ENCODE results near the genes DDX55 and CCDC92.

- PRO-cap = no peak
- RAMPAGE, long total RNA, 2 experiments = no peak in any of the 2 experiments
These were observed 44.5 kb downstream of the ARL6IP4 start for GRCh38 chr12:123024780-123025535.

DNA sequence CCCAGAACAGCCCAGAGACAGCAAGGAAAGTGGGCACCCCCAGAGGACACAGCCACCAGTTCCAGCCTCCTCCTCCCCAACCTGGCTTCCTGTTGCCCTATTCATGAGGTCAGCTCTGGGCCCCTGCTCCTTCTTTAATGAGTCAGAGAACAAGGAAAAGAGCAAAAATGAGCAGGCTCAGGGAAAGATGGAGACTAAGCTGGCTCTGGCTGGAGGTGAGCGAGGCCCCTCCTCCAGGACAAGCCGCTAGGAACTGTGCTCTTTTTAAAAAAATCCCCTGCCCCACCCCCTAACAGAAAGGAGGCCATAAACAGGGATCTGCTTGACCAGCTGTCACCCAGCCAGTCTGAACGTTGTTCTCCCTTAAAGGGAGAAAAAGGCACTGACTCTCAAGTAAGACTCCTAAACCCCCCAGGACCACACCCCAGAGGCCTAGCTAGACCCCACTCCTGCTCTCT is 10.6 kb downstream of the PITPNM2 start:
- PRO-cap = no peak
- RAMPAGE, long total RNA, 2 experiments = no peak in any of the 2 experiments

GRCh38 chr12:123265009-123265363 is 6.7 kb downstream of the CDK2AP1 start:
- PRO-cap = no peak
- RAMPAGE, long total RNA, 2 experiments = no peak in any of the 2 experiments

- PRO-cap = no peak
- RAMPAGE, long total RNA, 2 experiments = no peak in any of the 2 experiments
These were observed 3.9 kb downstream of the KMT5A start for GRCh38 chr12:123387809-123388250.

GRCh38 chr12:123388251-123388875 is 4.4 kb downstream of the KMT5A start:
- PRO-cap = bidirectional peak, plus-strand start at chr12:123388554, minus-strand start at chr12:123388550; bidirectional peak, plus-strand start at chr12:123388946, minus-strand start at chr12:123388688
- RAMPAGE, long total RNA, 2 experiments = no peak in any of the 2 experiments

DNA sequence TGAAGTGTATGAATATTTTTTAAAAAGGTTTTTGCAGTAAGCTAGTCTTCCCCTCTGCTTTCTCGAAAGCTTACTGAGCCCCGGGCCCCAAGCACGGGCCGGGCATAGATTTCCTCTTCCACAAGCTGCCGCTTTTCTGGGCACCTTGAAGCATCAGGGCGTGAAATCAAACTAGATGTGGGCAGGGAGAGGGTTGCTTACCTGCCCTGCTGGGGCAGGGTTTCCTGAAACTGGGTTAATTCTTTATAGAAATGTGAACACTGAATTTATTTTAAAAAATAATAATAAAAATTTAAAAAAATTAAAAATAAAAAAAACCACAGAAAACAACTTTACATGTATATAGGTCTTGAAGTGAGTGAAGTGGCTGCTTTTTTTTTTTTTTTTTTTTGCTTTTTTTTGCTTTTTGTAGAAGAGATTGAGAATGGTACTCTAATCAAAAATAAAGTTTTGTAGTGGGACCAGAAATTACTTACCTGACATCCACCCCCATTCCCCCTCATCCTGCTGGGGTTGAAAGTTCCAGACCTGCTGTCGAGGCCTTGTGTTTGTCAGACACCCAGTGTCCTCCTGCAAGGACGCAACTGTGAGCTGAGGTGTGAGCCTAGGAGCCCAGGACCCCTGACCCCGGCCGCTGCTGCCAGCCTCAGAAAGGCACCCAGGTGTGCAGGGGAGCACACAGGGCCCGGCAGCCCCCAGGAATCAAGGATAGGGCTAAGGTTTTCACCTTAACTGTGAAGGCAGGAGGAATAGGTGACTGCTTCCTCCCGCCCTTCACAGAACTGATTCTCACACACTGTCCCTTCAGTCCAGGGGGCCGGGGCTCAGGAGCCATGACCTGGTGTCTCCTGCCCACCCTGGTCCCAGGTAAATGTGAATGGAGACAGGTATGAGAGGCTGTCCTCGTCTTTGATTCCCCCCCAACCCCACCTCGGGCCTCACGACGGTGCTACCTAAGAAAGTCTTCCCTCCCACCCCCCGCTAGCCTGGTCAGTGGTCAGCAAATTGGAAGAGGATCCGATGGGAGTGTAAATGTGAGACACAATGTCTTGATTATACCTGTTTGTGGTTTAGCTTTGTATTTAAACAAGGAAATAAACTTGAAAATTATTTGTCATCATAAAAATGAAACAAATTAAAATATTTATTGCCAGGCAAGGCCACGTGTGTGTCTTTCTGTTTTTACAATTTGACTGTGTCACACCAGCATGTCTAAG is 24.7 kb downstream of the KMT5A start:
- PRO-cap = no peak
- RAMPAGE, long total RNA, 2 experiments = no peak in any of the 2 experiments

DNA sequence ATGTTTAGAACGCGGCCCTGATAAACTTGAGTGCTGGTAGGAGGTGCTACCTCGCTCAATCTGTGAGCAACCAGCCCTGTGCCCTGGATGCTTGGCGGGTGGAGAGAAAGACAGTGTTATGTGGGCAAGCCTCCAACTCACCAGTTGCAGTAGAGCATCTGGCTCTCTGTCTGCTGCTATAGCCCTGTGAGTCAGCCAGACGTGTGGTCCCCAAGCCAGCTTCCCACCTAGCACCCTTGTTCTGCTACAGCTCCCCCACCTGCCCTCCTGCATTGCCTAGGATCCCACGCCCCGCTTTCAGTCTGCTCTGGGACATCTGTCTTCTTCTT is 13.4 kb downstream of the SNRNP35 start:
- PRO-cap = bidirectional peak, plus-strand start at position 187 of the sequence, minus-strand start outside the sequence
- RAMPAGE, long total RNA, 2 experiments = no peak in any of the 2 experiments

DNA sequence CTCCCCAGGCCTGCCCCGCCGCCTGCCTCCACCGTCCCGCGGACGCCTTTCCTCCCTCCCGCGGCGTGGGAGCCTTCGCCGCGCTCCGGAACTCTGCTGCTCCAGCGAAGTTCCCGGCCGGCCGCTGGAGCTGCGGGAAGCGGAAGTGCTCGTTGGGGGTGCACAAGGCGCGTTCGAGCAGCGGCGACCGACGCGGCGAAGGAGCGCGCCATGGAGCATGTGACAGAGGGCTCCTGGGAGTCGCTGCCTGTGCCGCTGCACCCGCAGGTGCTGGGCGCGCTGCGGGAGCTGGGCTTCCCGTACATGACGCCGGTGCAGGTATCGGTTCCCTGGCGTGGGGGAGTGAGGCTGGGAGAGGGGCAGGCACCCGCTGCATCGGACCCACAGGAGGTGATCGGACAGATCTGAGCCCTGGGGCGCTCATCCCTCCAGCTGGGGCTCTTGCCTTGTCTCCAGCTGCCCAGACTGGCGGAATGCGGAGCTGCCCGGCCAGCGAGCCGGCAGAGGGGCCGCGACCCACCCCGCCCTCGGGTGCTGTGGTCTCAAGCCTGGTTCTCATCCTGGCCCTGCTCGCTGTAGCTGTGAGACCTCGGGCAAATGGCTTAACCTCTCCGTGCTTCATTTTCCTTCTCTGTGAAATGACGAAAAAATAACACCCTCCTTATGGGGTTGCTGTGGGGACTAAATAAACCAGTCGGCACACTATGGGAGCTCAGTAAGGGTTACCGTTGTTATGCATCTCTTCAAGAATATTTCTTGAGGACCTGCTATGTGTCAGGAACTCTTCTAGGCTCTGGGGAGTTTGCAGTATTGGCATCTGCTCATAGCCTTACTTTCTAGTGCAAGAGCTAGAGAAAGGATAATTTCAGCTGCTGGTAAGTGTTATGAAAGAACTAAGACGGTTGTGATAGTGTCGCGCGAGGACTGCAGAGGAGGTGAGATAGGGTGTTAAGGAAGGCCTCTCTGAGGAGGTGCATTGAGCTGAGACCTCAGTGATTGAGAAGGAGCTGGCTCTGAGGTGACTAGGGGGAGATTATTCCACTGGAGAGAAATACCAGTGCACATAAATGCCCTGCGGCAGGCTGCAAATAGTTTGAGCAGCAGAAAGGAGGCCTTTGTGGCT is at the start of gene DDX55:
DDX55 (plus strand) TSS at position 161 of the 1,123 bp plus-strand sequence.
- PRO-cap = bidirectional peak, plus-strand start at position 186 of the sequence, minus-strand start at position 95 of the sequence
- RAMPAGE, long total RNA, 2 experiments = start-site peak on the plus strand in 2 of 2 experiments, centred at positions 183 to 184 of the sequence, 34 to 73 reads per replicate

DNA sequence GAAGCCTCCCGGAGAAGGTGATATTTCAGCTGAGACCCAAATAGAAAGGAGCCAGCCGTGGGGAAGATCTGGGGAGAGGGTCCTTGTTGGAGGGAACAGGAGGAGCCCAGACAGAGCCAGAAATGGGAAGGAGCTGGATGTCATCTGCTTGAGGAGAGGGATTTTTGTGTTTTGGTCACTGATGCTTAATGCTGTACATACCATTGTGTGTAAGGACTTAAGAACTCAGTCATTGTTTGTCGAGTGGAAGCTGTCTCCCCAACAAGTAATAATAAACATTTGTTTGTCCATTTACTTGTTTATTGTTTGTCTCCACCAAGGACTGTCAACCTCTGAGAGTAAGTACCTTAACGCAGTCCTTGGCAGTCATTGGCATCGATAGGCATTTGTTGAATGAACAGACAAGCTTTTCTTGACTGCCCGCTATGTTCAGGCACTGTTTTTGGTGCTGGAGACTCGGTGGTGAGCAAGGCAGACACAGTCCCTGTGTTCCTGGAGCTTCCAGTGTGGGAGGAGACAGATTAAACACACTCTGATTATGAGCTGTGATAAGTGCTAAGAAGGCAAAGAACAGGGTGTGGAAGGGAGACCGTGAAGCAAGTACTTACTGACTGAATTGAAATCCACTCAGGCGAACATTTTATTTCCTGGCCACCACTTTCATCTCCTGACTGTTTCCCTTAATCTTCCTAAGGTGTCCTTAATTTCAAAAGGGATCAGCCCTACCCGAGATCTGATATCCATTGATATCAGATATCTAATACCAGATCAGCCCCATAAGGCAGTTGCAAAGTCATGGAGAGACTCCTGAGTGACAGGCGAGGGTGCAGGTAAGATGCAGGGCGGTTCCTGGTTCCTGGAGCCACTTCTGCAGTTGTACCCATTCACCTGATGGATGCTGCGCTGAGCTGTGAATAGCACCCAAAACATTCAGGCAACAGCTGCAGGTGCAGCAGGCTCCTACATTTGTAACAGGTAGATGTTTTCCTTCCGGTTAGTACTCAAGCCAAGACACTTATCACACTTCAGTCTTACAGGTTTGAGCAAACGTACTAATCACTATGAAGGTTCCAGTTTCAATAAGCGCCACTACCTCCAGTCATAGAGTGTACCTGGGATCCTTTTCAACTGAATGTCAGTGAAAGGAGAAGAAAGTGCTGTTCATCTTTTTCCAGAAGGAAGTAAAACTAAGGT is 1.4 kb downstream of the ATP6V0A2 start:
- PRO-cap = no peak
- RAMPAGE, long total RNA, 2 experiments = no peak in any of the 2 experiments

GRCh38 chr12:123733206-123734200 is 21.4 kb downstream of the ATP6V0A2 start:
- PRO-cap = no peak
- RAMPAGE, long total RNA, 2 experiments = no peak in any of the 2 experiments

- PRO-cap = no peak
- RAMPAGE, long total RNA, 2 experiments = no peak in any of the 2 experiments
These were observed 64.7 kb downstream of the CCDC92 start for GRCh38 chr12:123907859-123908324.

GRCh38 chr12:123972481-123973449 is at the start of gene CCDC92:
TSS of gene CCDC92 (minus strand) at chr12:123972831.
- PRO-cap = bidirectional peak, plus-strand start at chr12:123972743, minus-strand start at chr12:123972831; bidirectional peak, plus-strand start at chr12:123973227, minus-strand start at chr12:123972985
- RAMPAGE, long total RNA, 2 experiments = start-site peak on the plus strand in 2 of 2 experiments, at chr12:123973215-123973297 at its widest, 685 to 1,379 reads per replicate; start-site peak on the minus strand in 1 of 2 experiments, at chr12:123972585-123972617 at its widest, 133 reads per replicate

DNA sequence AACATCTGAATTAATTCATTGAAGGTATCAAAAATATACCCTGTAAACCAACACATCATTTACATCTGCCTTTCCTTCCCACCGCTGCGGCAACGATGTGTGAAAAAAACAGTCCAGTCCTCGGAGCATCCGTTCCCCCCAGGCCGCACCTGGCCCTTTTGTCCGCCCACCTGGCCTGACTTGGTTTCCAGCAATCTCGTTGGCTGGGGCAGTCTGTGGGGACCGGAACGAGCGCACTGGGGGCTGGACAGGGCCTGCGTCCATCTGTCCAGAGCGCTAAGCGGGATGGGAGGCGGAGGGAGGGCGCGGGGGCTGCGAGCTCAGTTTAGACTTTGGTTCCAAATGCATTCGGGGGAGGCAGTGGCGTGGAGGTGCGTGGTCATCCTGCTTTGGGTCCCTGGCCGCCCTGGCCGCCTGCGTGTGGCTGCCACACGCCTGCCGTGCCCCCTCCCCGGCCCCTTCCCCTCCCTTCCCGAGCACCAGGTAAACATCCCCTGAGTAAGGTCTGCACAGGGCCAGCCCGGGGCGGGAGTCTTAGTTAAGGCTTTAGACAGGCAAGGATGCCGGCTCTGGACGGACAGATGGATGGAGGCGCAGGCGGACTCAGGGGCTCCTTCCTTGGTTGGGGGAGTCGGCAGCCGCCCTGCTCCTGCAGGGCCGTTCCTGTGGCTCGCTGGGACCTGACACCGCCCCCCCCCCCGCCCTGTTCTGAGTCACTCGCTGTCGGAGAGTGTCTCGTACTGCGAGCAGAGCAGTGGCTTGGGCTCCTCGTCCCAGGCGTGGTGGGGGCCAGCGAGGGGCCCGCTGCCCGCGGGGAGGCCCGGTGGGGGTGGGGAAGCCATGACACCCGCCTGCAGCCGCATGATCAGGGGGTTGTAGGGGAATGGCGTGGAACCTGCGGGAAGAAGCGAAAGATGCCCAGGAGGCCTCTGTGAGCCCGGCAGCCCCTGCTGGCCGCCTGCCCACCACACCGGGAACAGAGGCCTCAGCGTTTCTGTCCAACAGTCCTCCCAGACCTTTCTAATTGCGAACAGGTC is 30.1 kb downstream of the RFLNA start:
- PRO-cap = no peak
- RAMPAGE, long total RNA, 2 experiments = no peak in any of the 2 experiments

- PRO-cap = no peak
- RAMPAGE, long total RNA, 2 experiments = no peak in any of the 2 experiments
These were observed 38.1 kb downstream of the RFLNA start for GRCh38 chr12:124332914-124333463.

DNA sequence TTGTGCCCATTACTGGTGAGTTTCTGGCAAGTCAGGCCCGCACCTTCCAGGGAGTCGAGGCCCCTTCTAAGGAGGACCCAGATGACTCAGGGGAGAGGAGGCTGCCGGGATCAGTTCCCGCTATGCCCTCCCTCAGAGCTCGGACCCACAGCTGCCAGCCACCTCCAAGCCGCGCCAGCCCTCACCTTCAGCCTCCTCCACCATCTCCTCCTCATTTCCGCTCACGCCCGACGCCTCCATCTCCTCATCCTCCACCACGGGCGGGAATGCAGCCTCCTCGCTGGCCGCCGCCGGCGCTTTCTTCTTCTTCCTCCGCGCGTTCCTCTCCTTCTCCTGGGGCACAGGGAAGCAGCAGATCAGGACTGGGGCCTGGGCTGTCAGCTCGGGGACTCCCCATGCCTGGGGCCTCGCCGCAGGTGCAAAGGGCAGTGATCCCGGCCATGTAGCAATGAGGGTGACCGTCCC is 83.2 kb downstream of the RFLNA start:
- PRO-cap = no peak
- RAMPAGE, long total RNA, 2 experiments = no peak in any of the 2 experiments

GRCh38 chr12:124411084-124412072 is 116.5 kb downstream of the RFLNA start:
- PRO-cap = bidirectional peak, plus-strand start at chr12:124411754, minus-strand start at chr12:124411632
- RAMPAGE, long total RNA, 2 experiments = no peak in any of the 2 experiments

GRCh38 chr12:124420972-124421969 is 126.4 kb downstream of the RFLNA start:
- PRO-cap = bidirectional peak, plus-strand start at chr12:124421231, minus-strand start at chr12:124421136; bidirectional peak, plus-strand start at chr12:124421513, minus-strand start at chr12:124421431
- RAMPAGE, long total RNA, 2 experiments = start-site peak on the minus strand in 1 of 2 experiments, at chr12:124421403-124421556 at its widest, 64 reads per replicate

DNA sequence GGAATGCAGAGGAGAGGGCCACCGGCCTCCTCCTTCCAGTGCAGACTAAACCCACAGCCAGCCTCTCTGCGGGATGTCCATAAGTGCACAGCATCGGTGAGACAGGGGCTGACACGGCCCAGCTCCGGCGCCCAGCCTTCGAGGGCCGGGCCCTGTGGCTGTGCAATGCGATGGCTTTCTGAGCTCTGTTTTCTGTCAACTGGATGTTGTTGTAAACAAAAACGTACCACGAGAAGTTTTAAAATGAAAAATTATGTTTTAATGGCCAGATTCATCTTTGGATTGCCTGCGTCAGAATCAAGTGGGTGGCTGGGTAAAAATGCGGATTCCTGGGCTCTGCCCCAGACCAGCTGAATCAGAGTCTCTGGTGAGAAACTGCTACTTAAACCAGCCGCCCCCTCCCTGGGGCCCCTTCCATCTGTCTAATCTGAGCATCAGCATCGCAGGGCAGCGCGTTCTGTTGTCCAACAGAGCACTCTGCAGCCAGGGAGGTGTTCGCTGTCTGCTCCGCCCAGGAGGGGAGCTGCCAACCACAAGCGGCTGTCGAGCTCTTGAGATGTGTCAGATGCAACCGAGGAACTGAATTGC is 133.3 kb downstream of the RFLNA start:
- PRO-cap = no peak
- RAMPAGE, long total RNA, 2 experiments = no peak in any of the 2 experiments

GRCh38 chr12:124507619-124508226 is 59.7 kb downstream of the NCOR2 start:
- PRO-cap = no peak
- RAMPAGE, long total RNA, 2 experiments = no peak in any of the 2 experiments

- PRO-cap = no peak
- RAMPAGE, long total RNA, 2 experiments = no peak in any of the 2 experiments
These were observed 15.9 kb downstream of the NCOR2 start for GRCh38 chr12:124551354-124552100.